ENCODE results near the genes IMPDH2 and HYAL3.

GRCh38 chr3:49024632-49025237, 2.8 kb downstream of the NDUFAF3 start:
- PRO-cap, result no peak

DNA sequence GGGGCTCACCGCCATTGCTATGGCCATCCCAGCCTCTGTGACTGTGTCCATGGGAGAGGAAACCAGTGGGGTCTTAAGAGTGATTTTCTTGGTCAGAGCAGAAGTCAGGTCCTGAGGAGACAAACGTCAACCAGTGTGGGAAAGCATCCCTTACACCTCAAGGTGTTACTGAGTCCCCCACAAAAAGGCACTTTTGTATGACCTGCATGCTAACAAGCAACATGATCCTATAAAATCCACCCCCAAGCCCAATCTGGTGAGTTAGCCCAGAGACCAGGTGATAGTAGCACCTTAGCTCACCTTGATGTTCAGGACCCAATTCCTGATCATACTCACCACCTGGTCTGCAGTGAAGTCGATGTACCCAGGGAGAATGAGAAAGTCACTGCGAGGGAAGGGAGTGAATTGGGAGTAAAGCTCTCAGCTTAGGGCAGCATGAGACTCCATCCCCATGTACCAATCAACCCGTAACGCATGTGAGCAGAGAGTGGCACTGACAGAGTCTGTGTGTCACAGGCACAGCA, 714 bp downstream of the IMPDH2 start:
- PRO-cap, result no peak

DNA sequence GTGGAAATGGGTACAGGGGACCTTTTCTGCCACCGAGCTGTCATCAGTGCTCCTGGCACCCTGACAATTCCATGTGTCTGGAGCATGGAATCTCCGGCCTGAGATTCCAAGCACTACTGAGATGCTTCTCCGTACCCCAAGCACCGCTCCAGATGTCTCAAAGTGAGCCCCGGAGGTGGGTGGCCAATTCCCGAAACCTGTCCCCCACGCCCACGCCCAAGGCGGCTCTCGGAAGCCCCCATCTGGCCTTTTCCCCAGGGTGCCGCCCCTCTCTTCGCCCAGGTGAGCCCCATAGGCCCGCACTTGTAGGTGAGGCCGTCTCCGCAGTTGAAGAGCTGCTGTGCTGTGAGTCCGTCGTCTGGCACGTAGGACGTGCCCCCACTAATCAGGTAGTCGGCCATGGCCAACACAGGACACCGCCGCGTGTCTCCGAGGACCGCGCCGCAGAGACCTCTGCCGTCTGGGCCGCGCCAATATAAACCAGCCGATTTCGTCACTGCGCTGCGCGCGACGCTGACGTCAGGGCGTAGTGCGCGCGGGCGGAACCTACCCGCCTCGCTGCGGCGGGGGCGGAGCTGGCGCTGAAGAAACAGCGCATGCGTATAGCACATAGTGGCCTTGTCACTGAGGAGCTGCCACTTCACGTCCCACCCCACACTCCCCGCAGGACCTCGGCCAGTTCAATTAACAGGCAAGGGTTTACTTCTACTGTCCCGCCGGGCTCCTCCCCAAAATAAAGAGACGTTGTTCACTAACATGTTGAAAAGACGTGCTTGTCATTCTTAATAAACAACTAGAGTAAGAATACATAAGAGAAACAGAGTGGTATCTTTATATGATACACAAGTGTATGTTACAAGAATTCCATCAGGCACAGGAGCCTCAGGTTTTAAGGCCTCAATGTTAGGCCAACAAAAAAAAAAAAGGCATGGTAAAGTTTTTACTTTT, at the start of gene IMPDH2:
IMPDH2 (minus strand) TSS at position 449 of the 948 bp plus-strand sequence.
- PRO-cap, result bidirectional peak, plus-strand start at position 615 of the sequence, minus-strand start at position 451 of the sequence

DNA sequence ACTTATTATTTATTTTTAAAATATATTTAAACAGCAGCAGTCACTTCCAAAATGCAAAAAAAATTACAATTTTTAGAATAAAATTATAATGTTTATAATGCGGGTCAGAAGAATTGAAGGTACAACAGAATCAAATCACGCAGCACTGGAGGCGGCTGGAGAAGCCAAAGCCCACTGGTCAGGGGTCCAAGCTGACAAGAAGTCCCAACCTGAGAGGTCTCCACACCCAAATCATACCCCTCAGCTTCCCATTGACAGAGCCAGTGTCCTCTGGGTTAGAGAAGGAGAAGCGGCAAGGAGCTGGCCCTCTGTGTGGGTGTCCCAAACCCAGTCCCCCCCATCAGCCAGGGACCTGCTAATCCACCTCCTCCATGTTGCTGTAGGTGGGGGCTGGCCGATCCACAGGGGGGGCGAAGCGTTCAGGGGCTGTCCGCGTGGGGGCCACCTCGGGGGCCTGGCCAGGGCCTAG, 3.5 kb upstream of the QARS1 start:
- PRO-cap, result no peak

GRCh38 chr3:49119809-49120469, 684 bp downstream of the USP19 start:
- PRO-cap, result no peak

DNA sequence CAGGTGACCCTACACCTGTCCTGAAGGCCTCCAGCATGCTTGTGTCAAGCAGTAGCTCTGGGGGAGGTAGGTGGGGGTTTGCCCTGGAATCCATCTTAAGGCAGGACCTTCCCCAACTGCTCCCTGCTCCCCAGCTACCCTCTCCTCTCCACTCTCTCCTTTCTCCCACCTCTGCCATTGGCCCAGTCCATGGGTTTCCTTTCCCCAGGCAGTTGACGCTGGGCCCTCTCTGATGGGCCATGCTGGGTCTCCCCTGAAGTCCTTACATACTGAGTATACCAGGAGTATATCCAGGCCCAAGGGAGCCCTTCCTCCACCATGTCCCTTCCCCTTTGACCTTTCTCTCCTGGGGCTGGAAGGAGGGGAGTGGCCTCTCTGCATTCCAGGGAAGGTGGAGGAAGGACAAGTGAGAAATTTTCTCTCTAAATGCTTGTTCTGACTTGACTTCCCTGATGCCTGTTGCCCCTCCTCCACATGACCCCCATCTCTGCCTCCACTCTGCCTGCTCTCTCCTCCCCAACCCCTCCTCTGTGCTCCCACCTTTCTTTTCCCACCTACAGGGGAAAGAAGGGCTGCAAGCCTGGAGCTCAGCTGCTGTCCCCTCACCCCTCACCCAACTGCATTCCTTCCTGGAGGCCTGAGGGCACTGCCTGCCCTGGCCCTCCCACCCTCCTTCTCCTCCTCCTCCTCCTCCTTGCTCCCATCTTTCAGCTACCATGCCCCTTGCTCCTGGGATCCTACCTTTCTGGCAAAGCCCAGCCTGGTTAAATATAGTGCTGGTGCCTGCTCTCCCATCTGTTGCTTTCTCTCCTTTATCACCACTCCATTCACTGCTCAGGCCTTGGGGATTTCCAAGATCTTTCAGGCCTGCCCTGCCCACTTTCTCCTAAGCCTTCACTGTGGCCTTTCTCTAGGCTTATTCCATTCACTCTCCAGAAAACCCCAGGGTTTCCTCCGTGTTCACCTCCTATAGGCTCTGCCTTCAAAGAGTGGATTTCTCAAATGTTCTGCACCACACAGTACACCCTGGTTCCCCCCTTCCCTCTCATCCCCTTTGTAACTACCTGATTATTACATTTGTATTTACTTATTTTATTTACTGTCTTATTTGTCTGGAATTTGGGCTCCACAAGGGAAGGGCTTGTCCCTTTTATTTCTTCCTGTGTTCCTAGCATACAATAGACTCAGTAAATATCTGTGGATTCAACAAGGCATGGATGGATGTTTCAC, 8.5 kb upstream of the DAG1 start:
- PRO-cap, result no peak

- PRO-cap, result unidirectional peak, minus-strand start at chr3:49469745; bidirectional peak, plus-strand start at chr3:49470136, minus-strand start at chr3:49469980
Observed at GRCh38 chr3:49469386-49470104, 522 bp upstream of the DAG1 start.

DNA sequence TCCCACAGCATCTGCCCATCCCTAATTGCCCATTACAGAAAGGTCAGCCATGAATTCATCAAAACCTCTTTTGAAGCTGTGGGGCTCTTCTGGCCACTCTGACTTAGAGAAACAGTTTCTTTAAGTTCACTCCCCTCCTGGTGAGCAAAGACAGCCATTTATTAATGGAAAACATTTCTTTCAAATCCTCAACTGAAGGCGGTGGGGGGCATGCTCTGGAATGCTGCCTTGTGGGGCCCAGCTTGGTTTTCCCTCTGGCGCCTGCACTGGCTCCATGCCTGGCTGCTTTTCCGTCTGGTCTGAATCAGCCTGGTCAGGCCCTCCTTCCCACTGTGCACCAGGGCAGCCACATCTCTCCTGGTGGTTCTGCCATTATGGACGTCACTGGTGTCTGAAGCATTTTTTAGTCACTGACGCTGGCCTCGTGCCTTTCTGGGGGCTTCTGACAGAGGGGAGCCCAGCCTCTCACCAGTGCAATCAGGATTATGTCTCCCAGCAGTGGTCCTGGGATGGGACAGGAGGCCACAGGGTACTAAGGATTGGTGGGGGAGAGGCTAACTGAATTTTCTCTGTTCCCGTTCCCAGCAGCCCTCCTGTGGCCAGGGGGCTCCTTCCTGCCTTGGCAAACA, 57.7 kb upstream of the APEH start:
- PRO-cap, result no peak

DNA sequence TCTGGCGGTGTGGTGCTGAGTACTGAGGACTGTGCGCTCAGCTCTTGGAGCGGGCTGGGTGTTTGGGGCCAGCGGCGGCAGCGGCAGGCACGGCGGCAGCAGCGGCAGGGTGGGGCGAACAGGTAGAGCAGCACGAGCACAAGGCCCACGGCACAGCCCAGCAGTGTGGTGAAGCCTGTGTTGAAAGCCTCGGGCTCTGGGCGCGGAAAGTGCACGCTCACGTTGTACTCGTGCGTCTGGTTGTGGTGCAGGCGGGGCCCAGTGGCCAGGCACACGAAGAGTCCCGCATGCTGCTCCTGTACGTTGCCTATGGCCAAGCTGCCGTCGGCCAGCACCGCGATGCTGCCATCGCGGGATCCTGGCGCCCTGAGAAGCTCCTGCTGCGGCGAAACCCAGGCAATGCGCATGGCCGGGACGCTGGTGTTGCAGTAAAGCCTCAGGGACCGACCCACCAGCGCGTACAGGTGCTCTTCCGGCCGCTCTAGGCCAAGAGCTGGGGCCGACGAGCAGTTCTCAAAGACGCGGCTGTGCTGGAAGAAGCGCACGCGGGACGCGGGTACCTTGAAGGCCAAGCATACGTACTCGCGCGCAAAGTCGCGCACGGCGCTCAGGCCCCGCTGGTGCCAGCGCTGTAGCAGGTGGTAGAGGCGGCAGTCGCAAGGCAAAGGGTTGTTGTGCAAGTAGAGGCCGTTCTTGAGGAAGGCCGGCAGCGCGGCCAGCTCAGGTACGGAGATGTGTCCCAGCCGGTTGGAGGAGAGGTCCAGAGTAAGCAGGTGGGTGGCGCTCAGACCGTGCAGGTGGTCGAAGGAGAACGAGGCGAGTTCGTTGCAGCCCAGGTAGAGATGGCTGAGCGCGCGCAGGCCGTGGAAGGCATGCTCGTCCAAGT, 1.1 kb downstream of the AMIGO3 start:
- PRO-cap, result no peak

DNA sequence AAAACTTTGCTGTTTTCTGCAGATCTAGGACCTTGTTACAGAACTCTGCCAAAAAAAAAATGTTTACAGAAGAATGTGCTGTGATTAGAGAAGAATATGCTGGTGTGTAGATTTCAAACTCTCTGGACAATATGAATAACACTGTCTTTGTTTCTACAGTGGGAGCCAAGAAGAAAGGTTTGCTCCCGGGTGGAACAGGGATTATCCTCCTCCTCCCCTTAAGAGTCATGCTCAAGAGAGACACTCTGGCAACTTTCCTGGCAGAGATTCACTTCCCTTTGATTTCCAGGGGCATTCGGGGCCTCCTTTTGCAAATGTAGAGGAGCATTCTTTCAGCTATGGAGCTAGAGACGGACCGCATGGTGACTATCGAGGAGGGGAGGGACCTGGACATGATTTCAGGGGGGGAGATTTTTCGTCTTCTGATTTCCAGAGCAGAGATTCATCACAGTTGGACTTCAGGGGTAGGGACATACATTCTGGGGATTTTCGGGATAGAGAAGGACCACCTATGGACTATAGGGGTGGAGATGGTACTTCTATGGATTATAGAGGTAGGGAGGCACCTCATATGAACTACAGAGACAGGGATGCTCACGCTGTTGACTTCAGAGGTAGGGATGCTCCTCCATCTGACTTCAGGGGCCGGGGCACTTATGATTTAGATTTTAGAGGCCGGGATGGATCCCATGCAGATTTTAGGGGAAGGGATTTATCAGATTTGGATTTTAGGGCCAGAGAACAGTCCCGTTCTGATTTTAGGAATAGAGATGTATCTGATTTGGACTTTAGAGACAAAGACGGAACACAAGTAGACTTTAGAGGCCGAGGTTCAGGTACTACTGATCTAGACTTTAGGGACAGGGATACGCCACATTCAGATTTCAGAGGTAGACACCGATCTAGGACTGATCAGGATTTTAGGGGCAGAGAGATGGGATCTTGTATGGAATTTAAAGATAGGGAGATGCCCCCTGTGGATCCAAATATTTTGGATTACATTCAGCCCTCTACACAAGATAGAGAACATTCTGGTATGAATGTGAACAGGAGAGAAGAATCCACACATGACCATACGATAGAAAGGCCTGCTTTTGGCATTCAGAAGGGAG, 27.7 kb downstream of the RBM6 start:
- PRO-cap, result no peak

GRCh38 chr3:50042553-50043332, 46.0 kb upstream of the RBM5 start:
- PRO-cap, result no peak

- PRO-cap, result no peak
Observed at GRCh38 chr3:50061721-50062258, 26.9 kb upstream of the RBM5 start.

DNA sequence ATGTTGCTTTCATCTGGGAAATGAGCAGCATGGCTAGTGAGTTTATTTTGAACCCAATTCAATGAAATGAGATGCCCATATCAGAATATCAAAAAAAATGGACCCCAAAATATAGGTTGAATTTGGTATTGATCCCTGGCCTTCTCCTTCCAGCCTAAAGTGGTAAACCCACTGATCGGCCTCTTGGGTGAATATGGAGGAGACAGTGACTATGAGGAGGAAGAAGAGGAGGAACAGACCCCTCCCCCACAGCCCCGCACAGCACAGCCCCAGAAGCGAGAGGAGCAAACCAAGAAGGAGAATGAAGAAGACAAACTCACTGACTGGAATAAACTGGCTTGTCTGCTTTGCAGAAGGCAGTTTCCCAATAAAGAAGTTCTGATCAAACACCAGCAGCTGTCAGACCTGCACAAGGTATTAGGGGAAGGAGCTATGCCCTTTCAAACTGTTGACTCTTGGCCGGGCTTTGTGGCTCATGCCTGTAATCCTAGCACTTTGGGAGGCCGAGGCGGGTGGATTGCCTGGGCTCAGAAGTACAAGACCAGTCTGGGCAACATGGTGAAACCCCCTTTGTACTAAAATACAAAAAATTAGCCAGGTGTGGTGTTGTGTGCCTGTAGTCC, 22.5 kb upstream of the RBM5 start:
- PRO-cap, result no peak

GRCh38 chr3:50173624-50174229, 17.7 kb upstream of the GNAT1 start:
- PRO-cap, result no peak

- PRO-cap, result no peak
Observed at GRCh38 chr3:50196258-50196599, 4.8 kb downstream of the GNAT1 start.

- PRO-cap, result no peak
Observed at GRCh38 chr3:50245265-50245782, 9.3 kb downstream of the GNAI2 start.

- PRO-cap, result no peak
Observed at GRCh38 chr3:50256493-50257301, 12.2 kb upstream of the SEMA3B start.

DNA sequence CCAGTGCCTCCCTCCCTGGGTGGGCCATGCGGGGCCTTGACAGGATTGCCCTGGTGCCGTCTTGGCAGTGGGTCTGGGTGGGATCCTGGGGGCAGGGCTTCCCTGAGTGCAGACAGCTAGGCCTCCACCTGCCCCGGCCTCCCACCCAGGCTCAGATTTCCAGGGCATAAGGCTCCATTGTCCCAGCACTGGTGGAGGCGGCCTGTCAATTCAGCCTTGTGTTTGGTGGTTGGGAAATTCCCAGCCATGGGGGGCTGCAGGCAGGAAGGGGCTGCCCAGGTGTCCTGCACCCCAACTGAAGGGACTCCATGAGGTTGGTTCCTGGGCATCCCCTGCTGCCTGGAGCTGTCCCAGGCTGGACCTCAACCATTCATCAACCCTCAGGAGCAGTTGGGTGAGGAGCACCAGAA, 8.2 kb upstream of the SEMA3B start:
- PRO-cap, result no peak

DNA sequence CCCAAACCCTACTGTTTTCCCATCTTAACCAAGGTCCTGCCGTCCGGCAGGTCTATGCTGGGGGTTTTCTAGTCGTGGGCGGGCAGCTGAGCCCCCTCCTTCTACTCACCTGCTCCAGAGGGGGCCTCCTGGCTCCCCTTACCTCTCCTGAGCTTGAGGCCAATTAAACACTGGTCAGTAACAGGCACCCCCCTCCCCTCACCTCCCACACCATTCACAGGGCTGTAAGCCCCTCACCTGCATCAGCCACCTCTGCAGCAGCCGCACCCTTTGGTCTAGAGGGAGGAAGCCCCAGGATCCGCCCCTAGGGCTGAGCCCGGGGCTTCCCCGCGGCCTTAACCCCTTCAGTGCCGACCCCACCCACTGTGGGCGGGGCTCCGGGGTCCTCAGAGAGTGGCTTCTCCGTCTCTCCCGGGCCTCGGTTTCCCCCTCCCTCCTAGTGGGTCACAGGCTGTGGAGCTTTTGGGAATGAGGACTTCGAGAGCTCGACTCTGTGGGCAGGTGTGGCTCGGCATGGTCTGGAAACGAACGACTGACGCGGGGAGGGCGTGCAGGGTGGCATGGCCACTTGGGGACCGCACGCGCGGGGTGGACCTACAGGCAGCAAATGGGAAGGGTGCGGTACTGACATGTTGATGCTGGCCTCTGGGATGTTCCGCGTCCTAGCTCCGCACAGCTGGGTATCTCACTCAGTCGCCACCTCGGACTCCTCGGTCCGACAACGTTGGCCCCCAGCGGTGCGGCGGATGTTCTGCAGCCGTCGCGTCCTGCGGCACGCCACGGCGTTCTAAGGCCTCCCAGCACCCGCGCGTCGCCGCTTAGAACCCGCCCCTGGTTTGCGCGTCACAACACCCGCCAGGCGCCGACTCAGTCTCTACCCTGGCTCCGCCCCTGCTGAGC, at the start of gene HYAL3:
HYAL3 (minus strand) TSS at position 822 of the 900 bp plus-strand sequence.
- PRO-cap, result bidirectional peak, plus-strand start at position 363 of the sequence, minus-strand start at position 277 of the sequence; bidirectional peak, plus-strand start outside the sequence, minus-strand start at position 820 of the sequence

GRCh38 chr3:50319731-50320592, 2.6 kb downstream of the HYAL2 start:
- PRO-cap, result no peak

Measured in colic lymph node (tissue), 1 donor.